Melanocyte of skin (primary cell): ENCODE measurements around the genes YIPF7 and GABRG1.

DNA sequence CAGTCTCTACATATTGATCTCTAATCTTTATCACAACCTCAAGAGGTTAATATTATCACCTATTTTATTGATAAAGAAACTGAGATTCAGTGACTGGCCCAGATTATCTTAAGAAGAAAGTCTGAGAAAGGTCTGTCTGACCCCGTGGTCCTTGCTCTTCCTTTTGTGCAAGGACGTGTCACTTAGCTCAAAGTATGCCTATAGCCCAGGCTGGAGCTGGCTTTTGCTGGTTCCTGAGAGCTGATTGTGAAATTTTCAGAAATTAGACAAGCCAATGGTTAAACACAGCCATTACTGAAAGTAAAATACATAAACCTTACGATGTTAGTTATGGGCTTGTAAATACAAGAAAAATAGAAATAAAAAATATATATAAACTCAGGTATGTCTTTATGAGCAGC is 70.0 kb downstream of the CHRNA9 start:
- CAGE, long polyA plus RNA, 2 experiments: no peak in any of the 2 experiments

GRCh38 chr4:40422341-40422938 is 87.3 kb downstream of the CHRNA9 start:
- CAGE, long polyA plus RNA, 2 experiments: no peak in any of the 2 experiments

DNA sequence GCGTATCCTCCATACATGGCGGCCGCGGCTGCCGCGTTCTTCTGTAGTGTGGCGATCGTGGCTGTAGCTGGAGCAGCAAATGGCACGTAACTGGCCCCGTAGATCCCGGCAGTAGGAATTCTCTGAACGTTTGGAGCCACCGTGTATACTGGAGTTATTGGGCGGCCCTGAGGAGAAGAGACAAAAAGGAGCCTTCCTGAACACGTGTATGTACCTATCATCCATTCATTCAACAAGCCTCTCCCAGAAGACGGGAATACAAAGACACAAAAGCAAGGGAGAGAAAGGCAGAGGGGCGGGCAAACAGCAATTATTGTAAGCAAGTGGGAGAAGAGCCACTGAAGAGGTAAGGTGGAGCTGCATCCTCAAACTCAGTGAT is 90.8 kb downstream of the CHRNA9 start:
- CAGE, long polyA plus RNA, 2 experiments: no peak in any of the 2 experiments

- CAGE, long polyA plus RNA, 2 experiments: no peak in any of the 2 experiments
Measured at GRCh38 chr4:40433391-40433908, 98.3 kb downstream of the CHRNA9 start.

- CAGE, long polyA plus RNA, 2 experiments: no peak in any of the 2 experiments
Measured at GRCh38 chr4:40524543-40525274, 105.0 kb downstream of the RBM47 start.

- CAGE, long polyA plus RNA, 2 experiments: no peak in any of the 2 experiments
Measured at GRCh38 chr4:40603463-40604099, 26.1 kb downstream of the RBM47 start.

DNA sequence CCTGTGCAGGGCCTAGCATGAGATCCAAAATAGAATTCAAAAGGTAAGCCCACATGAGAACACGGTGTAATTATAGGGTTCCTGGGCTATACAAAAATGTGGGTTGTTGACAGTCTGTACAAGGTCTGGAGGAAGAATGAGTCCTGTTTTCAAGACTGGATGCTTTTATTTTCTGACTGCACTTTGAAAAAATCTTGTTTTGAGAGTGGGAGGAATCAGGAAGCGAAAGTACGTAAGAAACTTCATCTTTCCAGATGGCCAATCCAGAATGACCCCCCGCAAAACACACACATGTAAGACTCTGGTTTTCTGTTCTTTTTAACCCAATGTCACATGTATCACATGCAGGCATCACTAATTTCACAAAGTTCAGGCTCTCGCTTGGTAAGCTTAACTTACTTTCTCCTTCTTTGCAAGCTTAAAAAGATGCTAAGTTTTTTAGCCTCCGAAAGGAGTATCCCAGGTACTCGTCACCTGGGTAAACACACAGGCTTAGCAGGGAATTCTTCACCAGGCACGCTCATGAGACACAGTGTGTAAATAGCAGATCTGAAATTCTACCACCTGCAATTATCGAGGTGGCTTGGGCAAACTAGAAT is 90.5 kb downstream of the NSUN7 start:
- CAGE, long polyA plus RNA, 2 experiments: no peak in any of the 2 experiments

DNA sequence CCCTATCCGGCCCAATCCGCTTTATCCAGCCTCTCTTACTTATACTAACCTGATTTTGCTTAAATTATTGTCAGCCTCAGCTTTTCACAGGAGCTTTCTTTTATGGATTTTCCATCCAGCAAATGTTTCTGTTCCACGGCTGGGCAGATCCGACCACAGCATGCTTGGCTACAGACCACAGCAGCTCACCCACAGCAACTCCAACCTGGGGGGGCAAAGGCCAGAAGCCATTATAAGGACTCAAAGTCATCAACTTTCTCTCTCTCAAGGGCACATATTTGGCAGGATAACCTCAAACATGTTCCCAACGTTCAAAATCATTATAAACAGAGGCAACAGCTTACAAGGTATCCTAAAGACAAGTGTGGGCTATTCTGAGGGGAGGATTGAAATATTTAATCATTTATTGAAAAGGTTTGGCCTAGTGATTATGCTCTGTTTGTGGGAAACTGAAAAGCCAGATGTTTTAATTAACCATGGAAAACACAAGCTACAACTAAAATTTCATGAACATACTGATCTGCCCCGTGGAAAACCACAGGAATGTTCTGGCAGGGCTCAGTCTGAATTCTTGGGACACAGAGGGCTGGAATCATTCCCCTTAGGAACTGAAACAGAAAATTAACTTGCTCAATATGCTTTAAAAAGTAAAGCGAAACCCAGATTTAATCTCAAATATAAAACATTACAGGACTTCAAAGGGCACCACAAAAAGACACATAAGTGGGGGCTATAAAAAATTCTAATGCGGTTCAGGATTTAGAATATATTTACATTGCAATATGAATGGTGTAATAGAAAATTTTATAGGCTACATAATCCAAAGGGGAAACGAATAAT is 71.2 kb downstream of the APBB2 start:
- CAGE, long polyA plus RNA, 2 experiments: no peak in any of the 2 experiments

- CAGE, long polyA plus RNA, 2 experiments: no peak in any of the 2 experiments
Measured at GRCh38 chr4:41144036-41144329, 70.4 kb downstream of the APBB2 start.

GRCh38 chr4:41684627-41685008 is 63.9 kb downstream of the PHOX2B start:
- CAGE, long polyA plus RNA, 2 experiments: no peak in any of the 2 experiments

- CAGE, long polyA plus RNA, 2 experiments: no peak in any of the 2 experiments
Measured at GRCh38 chr4:41865104-41865780, 70.0 kb upstream of the TMEM33 start.

DNA sequence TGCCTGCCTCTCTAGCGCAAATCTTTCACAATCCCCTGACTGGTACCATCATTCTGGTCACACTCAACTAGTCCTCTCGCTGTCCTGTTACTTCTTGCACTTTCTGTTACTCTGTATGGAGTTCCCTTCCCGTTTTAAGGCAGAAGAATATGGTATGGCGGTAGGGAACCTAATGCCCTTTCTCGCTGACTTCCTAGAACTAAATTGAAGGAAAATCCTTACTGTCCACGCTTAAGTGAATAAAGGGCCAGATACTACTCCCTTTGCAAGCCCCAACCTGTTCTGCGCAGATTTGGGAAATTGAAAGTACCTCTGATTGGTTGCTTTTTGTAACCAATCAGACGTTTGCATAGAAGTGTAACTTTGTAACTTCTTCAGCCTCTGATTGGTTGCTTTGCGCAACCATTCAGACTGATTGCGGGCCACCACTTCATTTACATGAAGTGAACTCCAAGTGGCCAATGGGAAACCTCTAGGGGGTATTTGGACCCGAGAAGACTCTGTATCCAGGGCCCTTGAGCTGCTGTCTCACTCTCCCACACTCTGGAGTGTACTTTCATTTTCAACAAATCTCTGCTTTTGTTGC is 1.2 kb upstream of the TMEM33 start:
- CAGE, long polyA plus RNA, 2 experiments: no peak in any of the 2 experiments

DNA sequence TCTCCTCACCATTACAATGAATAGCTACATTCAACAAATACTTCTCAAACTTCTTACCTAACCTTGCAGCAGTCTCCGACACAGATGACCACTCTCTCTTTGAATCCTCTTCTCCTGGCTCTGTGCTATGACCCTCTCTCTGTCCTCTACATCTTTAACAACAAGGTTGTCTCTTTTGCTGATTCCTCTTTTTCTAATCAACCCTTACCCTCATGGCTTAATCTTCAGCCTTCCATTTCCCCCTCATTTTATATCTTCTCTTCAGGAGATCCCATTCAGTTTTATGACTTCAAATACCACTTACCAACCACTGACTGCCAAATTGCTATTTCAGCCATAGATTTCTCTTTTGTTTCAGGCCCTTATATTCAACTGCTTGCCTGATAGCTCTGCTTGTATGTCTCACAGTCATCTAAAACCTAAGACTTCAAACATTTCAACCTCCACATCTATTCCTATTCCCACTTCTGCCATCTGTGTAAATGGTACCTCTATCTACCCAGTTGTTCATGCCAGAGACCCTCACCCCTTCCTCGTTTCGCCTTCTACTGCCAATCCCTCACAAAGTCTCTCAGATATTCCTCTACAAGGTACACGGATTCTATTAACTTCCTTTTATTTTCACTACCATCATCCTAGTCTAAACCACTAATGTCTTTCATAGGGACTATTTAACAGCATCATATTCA is 110.0 kb downstream of the ATP8A1 start:
- CAGE, long polyA plus RNA, 2 experiments: no peak in any of the 2 experiments

- CAGE, long polyA plus RNA, 2 experiments: no peak in any of the 2 experiments
Measured at GRCh38 chr4:42641826-42642326, 15.0 kb downstream of the ATP8A1 start.

DNA sequence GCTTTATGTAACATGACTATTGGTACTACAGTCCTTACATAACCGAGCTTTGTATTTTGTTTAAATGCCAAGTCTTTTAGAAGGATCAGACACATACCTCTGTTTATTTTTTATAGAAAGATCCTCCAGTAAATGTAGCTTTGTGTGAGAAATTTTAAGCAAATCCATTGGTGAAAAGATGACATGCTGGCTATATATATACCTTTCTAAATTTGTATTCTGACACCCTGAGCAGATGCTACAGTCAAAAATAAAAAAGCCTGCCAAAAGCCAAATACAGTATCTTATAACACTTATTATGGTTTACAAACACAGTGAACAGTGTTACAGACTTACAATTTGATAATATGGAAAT is at the start of gene YIPF7:
YIPF7 (minus strand) TSS at position 169 of the 355 bp plus-strand sequence.
- CAGE, long polyA plus RNA, 2 experiments: no peak in any of the 2 experiments

GRCh38 chr4:46123732-46124441 is at the start of gene GABRG1:
Gene GABRG1 (minus strand): TSS chr4:46124054.
- CAGE, long polyA plus RNA, 2 experiments: no peak in any of the 2 experiments

- CAGE, long polyA plus RNA, 2 experiments: no peak in any of the 2 experiments
Measured at GRCh38 chr4:47483599-47484663, 1.1 kb upstream of the ATP10D start.

- CAGE, long polyA plus RNA, 2 experiments: no peak in any of the 2 experiments
Measured at GRCh38 chr4:48093805-48094294, 40.2 kb downstream of the TXK start.

DNA sequence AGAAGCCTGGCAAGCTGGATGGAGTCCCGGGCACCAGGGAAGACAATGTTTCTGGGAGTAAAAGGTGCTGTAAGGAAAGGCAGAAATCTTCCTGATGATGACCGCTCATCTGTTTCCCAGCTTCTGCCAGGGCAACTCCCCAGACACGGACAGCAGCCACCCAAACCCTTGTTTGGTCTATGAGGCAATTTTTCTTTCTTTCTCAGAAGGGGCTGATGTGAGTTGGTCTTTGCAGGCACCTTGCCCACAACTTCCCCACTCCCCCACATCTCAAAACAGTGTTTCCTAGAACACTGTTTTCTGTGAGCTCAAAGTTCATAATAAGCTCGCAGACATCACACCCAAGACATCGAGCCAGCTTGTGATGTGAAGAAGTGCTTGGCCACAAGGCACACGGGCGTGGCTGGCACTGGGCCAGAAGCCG is 4.5 kb downstream of the TXK start:
- CAGE, long polyA plus RNA, 2 experiments: no peak in any of the 2 experiments

GRCh38 chr4:48268863-48269747 is 533 bp downstream of the TEC start:
- CAGE, long polyA plus RNA, 2 experiments: no peak in any of the 2 experiments